Placental epithelial cell (primary cell): ENCODE measurements around the genes STK38L and RESF1.

GRCh38 chr12:27243794-27244434 is at the start of gene STK38L:
TSS of gene STK38L (plus strand) at chr12:27244286.
- CAGE, long polyA plus RNA = no peak

- CAGE, long polyA plus RNA = no peak
Measured at GRCh38 chr12:27334166-27334781, 1.6 kb downstream of the BMAL2 start.

DNA sequence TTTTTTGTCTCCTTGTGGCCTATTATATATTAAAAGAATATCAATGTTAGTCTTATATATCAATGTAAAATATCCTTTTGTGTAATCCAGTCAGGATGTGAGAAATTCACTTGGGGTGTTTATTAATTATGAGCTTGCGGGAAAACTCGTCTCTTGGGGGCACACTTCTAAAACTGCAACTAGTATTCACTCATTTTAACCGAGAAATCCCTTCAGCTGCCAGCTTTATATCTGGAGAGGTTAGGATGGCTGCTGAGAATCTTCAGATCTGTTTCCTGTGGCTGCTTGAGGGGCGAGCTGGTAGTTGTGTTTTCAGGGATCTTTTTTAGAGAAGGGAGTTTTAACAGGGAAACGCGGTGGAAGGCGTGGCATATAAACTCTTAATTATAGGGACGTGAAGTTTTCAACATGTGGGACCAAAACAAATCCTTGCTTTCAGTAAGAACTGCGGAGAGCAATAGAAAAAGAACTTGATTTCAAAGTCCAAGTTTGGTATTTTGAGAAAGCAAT is 832 bp downstream of the PPFIBP1 start:
- CAGE, long polyA plus RNA = no peak

GRCh38 chr12:27754843-27755934 is 24.8 kb upstream of the KLHL42 start:
- CAGE, long polyA plus RNA = no peak

GRCh38 chr12:27822017-27822839 is 42.2 kb upstream of the MANSC4 start:
- CAGE, long polyA plus RNA = no peak

DNA sequence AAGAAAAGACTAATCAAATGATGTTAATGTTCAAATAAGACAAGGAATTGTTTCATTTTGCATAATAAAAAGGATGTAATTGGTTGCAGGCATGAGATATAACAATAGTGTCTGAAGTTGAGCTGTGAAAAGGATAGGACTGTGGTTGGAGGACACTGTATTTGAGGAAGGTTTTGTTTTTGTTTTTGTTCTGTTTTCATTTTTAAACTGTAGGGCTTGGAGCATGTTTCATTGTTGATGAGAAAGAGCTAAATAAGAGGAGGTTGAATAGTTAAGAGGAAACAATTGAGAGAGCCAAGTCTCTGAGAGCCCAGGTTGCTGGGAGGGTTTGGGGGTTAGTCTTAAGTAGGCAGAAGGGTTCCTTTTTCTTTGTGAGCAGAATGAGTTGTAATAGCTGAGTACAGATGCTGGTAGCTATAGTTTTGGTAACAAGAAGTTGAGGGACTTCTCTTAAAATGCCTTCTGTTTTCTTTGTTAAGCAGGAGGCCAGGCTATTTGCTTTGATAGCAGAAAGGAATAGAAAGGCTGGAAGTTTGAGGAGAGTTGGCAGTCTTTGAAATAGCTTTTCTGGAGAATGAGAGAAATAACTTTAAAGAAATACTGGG is 58.4 kb downstream of the CCDC91 start:
- CAGE, long polyA plus RNA = no peak

- CAGE, long polyA plus RNA = no peak
Measured at GRCh38 chr12:28342053-28343333, 152.2 kb downstream of the CCDC91 start.

DNA sequence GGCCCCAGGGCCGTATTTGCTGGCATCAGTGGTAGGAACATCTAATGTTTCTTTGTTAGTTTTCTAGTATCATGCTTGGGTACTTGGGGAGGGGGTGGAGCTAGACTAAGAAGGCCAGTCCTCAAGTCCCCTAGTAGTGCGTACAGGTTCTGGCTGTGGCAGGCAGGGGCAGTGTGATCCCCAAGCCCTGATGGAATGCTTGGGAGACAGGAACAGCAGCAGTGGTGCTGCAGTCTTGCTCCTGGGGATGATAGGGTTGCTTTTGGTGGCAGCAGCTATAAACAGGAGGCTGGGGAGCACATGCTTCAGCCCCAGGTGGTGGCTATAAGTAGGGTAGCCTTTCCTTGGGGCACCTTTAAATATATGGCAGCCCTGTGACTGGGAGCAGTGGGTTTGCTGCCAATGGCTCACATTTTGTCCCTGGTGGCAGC is 36.7 kb upstream of the FAR2 start:
- CAGE, long polyA plus RNA = no peak

DNA sequence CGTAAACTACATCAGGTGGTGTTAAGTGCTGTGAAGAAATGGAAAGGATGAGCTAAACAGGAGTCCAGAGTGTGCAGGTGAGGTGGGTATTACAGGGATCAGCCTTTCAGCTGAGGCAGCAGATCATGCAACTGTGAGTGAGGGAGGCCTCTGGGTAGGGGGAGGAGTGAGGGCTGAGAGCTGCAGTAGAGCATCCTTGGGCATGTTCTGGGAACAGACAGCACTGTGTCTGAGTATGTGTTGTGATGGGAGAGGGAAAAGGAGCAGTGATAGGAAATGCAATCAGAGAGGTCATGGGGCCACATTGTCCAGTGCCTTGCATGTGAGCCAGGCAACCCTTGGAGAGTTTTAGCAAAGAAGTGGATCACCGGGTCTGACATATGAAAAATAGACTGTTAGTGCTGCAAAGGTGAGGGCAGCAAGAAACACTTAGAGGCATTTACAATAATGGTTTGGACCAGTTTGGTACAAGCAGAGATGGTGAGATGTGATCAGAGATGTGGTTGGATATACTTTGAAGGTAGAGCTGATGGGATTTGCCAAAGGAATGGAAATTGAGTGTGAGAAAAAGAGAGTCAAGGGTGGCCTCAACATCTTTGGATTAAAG is 81.2 kb downstream of the FAR2 start:
- CAGE, long polyA plus RNA = no peak

DNA sequence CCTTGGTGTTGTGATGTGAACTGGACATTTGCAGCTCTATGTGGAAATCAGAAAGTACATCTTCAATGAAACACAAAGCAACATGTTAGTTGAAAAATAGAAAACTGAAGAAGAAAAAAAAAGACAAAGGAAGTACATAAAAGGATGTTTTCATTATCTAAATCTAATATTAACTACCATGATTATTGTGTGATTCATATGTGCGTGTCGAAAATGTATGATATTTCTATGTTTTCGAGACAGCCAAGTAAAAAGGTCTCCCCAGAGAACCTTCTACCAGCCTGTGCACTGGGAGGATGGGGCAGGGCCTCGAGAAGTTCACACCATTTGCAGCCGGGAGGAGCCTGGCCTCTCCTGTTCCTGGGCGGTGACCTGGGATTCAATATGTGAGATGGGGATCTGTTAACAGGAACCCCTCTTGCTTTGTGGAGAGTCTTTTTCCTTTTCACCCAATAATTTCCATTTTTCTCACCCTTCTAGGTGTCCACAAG is 189.3 kb downstream of the IPO8 start:
- CAGE, long polyA plus RNA = no peak

DNA sequence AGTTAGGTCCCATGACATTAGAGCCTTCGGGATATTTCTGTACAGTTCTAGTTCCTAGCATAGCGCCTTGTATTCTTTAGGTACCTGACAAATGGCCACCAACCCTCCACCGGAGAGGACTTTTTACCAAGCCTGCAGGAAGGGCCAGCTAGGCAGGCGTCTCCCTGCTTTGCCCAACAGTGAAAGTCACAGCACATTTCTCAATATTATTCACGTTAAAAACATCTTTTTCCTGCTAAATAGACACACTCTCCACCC is 40.0 kb upstream of the CAPRIN2 start:
- CAGE, long polyA plus RNA = no peak

- CAGE, long polyA plus RNA = no peak
Measured at GRCh38 chr12:30945863-30946250, 19.3 kb downstream of the TSPAN11 start.

- CAGE, long polyA plus RNA = no peak
Measured at GRCh38 chr12:31116790-31118068, 43.6 kb downstream of the DDX11 start.

- CAGE, long polyA plus RNA = no peak
Measured at GRCh38 chr12:31321888-31322447, 4.0 kb downstream of the SINHCAF start.

DNA sequence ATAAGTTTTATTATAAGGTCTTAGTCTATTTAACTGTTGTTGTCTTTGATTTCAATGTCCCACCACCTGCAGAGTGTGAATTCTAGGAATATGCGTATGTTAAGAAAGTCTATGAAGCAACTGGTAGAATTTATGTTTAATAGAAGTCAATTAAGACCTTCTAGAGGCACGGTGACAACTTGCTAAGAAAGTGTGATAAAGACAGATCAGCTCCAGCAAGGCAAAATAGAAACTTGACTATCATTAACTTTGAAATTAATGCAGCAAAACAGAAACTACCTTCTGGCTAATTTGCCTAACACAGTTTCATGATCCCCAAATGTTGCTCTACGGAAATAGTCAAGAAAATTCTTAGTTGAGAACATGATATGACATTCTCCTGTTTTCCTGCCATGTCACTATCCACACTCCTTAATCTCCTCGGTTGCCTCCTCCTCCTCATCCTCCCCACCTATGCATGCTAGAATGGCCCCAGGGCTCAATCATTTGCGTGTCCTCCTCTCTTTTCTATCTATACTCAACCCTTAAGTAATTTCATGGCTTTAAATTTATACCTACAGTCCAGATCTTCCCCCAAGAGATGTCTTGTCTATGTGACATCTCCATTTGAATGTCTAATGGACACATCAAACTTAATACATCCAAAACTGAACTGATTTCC is 4.2 kb downstream of the DENND5B start:
- CAGE, long polyA plus RNA = no peak

- CAGE, long polyA plus RNA = no peak
Measured at GRCh38 chr12:31853324-31853967, 61.3 kb upstream of the H3-5 start.

- CAGE, long polyA plus RNA = no peak
Measured at GRCh38 chr12:31890514-31890887, 68.7 kb upstream of the RESF1 start.

GRCh38 chr12:31959006-31959969 is at the start of gene RESF1:
TSS of gene RESF1 (plus strand) at chr12:31959415.
- CAGE, long polyA plus RNA = no peak

- CAGE, long polyA plus RNA = no peak
Measured at GRCh38 chr12:31961925-31962640, 2.9 kb downstream of the RESF1 start.

DNA sequence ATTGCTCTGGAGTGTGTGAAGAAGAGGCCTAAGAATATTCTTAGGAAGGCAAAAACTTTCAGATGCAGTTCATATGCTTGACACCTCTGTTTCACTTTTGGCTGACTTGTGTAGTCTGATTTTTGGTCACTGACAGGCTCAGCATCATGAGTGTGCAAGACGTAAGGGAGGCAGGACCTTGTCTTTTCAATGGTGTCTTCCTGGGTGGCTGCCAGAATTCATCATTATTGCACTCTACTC is 126.4 kb upstream of the FGD4 start:
- CAGE, long polyA plus RNA = no peak